ENCODE data around the gene HDAC1.

- PRO-cap, 3 experiments, result no peak in any of the 3 experiments
- RAMPAGE, long total RNA, result no peak
Measured at GRCh38 chr1:31911467-31912307, 26.5 kb downstream of the PTP4A2 start.

DNA sequence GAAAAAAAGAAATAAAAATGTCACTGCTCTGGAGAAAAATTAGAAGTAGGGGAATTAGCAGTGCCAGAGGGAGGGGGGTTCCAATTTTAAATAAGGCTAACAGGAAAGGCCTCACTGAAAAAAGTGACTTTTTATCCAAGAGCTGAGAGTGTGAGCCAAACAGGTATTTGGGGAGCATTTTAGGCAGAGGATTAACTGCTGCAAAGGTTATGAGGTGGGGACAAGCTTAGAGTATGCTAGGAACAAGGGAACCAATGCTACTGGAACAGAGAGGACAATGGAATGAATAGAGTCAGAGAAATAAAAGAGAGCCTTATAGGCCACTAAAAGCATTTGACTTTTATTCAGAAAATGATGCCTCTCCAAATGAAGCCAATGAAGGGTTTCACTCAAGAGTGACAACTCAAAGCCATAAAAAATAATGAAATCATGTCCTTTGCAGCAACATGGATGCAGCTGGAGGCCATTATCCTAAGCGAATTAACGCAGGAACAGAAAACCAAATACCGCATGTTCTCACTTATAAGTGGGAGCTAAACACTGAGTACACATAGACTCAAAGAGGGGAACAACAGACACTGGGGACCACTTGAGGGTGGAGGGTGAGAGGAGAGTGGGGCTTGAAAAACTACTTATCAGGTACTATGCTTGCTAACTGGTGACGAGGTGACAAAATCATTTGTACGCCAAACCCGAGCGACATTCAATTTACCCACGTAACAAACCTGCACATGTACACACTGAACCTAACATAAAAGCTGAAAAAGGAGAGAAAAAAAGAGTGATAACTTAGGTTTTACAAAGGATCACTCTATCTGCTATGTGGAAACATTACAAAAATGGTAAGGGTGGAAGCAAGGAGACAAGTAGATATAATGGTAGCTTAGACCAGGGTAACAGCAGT is 11.2 kb downstream of the PTP4A2 start:
- PRO-cap, 3 experiments, result no peak in any of the 3 experiments
- RAMPAGE, long total RNA, result no peak

GRCh38 chr1:31929197-31929700 is 8.9 kb downstream of the PTP4A2 start:
- PRO-cap, 3 experiments, result no peak in any of the 3 experiments
- RAMPAGE, long total RNA, result no peak

DNA sequence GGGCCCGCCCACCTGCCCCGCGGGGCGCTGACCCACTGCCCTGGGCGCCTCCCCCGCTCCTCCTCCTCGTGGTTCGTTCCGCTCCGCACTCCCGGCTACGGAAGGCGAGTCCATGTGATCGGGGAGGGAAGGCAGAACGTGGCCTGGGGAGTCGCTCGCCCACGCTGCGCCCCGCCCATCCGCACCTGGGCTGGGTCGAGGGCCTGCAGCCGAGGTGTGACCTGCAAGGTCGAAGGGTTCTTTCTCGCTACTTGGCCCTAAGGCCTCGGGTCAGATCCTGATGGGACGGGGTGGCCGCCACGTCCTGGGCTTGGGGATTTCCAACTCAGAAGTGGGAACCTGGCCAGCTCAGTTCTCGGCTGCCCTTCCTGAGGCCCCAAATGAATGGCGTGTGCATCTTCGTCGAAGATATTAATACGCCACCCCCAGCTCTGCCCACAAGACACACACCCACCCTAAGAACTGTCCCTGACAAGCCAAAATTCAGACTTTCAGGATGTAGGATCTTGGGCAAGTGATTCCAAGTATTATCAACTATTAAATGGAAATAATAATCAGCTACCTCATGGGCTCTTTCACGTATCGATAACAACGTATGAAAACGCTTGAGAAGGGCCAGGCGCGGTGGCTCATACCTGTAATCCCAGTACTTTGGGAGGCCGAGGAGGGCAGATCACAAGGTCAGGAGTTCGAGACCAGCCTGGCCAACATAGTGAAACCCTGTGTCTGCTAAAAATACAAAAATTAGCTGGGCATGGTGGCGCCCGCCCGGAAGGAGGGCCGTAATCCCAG is 508 bp upstream of the PTP4A2 start:
- PRO-cap, 3 experiments, result peak in 3 of 3 experiments; most common plus-strand start position 107 of the sequence (in 3)
- RAMPAGE, long total RNA, result no peak

- PRO-cap, 3 experiments, result no peak in any of the 3 experiments
- RAMPAGE, long total RNA, result no peak
Measured at GRCh38 chr1:31985390-31986022, 28.2 kb upstream of the KHDRBS1 start.

GRCh38 chr1:32031336-32031889 is 17.7 kb downstream of the KHDRBS1 start:
- PRO-cap, 3 experiments, result no peak in any of the 3 experiments
- RAMPAGE, long total RNA, result no peak

- PRO-cap, 3 experiments, result no peak in any of the 3 experiments
- RAMPAGE, long total RNA, result no peak
Measured at GRCh38 chr1:32178344-32178831, 1.1 kb upstream of the TXLNA start.

DNA sequence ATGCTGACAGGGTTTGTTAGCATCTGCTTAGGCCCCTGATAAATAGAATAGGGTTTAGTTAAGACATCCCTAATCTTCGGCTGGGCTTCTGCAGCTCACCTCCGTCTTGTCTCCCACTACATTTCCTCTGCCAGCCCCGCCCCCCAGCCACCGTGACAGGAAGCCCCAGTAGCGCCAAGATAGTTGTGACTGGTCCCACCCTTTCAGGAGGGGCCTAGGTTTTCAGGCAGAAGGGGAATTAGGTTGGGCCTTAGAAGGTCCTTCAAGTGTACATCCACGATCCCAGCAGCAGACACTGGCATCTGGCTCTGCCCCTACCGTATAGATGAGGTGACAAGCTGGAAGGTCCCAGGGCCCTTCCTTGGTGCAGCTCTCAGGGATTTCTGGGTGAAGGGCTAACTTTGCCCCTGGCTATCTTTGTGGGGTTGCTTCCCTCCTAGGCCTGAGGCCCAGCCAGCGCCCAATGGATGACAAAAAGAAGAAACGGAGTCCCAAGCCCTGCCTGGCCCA is 1.1 kb downstream of the CCDC28B start:
- PRO-cap, 3 experiments, result peak in 2 of 3 experiments; most common minus-strand start position 124 of the sequence (in 1)
- RAMPAGE, long total RNA, result no peak

- PRO-cap, 3 experiments, result peak in 1 of 3 experiments; most common plus-strand start chr1:32240541 (in 1); most common minus-strand start chr1:32240431 (in 1)
- RAMPAGE, long total RNA, result no peak
Measured at GRCh38 chr1:32240052-32241082, 6.7 kb upstream of the FAM167B start.

DNA sequence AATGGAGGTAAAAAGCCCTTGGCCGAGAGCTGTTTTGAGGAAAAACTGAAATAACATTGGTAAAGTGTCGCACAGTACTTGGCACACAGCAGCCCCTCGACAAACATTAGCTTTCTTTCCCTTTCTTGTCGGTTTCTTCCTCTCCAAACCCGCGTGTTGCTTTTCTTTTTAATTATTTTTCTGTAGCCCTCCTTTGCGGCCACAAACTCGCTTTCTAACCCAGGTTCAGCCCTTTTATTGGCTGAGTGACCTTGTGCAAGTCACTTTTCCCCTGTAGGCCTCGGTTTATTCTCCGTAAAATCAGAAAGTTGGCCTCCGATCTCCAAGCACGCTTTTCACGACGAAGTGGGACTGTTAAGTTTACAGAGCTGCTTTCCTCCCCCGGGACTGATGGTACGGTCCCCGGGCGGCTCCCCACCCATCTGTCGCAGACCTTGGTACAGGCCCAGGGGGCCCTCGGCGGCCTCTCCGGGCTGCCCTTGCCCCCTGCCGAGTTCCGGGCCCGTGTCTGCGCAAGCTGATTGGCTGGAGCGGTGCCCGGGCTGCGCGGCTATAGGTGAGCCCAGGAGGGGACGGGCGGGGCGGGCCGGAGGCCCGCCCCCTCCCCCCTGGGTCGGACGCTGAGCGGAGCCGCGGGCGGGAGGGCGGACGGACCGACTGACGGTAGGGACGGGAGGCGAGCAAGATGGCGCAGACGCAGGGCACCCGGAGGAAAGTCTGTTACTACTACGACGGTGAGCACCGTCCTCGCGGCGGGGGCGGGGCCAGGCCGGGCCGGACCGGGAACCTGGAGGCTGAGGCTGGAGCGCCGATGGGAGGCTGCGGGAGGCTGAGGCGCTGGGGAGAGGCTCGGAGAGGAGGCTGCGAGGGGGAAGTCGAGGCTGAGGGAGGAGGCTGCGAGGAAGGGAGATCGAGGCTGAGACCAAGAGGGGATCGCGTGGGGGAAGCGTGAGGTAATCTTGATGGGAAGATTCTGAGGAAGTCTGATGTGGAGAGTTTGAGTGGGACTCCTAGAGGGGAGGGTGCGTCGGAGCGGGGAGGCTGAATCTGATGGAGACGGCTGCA is at the start of gene HDAC1:
HDAC1 (plus strand) TSS at position 599 of the 1,065 bp plus-strand sequence.
- PRO-cap, 3 experiments, result peak in 3 of 3 experiments; most common plus-strand start position 620 of the sequence (in 3); most common minus-strand start position 436 of the sequence (in 1)
- RAMPAGE, long total RNA, result no peak

DNA sequence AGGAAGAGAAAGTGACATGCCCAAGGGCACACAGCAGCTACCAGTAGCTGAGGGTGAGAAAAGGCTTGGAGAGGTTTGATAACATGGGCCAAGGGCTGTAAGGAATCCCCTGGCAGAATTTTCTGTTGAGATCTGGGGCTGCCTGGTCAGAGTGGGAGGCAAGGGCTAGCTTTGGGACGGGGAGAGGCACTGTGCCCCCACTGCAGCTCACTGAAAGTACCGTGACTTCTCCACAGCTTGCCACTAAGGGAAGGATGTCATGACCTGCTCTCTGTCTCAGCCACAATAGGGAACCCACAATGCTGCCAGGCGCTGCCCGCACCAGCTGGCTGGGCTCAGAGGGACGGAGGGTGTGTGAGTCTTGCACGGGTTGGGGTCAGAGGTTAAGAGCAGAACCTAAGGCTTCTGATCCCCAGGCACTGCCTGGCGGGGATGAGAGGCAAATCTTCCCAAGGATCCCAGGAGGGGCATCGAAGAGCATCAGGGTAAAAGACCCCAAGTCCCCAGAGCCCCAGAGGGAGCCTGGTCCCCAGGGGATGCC is 1.8 kb upstream of the MARCKSL1 start:
- PRO-cap, 3 experiments, result no peak in any of the 3 experiments
- RAMPAGE, long total RNA, result no peak

- PRO-cap, 3 experiments, result peak in 3 of 3 experiments; most common plus-strand start chr1:32351639 (in 2); most common minus-strand start chr1:32351545 (in 3)
- RAMPAGE, long total RNA, result no peak
Measured at GRCh38 chr1:32351199-32352231, 10.8 kb downstream of the FAM229A start.

GRCh38 chr1:32378878-32379741 is 15.1 kb downstream of the BSDC1 start:
- PRO-cap, 3 experiments, result no peak in any of the 3 experiments
- RAMPAGE, long total RNA, result no peak

GRCh38 chr1:32627628-32627981 is 22.7 kb downstream of the ZBTB8OS start:
- PRO-cap, 3 experiments, result no peak in any of the 3 experiments
- RAMPAGE, long total RNA, result no peak

DNA sequence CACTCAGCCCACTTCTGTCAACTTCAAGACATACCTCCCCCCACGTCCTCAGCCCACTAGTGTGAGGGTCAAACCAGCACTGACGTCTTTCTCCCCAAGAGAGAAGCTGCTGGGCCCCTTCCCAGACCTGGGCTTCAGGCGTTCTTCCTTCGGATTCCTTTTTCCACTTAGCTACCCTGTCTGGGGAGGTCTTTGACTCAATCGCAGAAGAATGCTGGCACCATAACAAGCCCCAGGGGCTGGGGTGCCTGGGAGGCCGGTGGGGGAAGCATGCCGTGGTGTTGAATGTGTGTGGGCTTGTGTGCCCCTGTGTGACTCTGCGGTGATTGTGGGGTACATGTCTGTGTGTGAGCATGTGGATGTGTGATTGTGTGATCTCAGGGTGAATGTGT is 850 bp upstream of the SYNC start:
- PRO-cap, 3 experiments, result no peak in any of the 3 experiments
- RAMPAGE, long total RNA, result no peak

DNA sequence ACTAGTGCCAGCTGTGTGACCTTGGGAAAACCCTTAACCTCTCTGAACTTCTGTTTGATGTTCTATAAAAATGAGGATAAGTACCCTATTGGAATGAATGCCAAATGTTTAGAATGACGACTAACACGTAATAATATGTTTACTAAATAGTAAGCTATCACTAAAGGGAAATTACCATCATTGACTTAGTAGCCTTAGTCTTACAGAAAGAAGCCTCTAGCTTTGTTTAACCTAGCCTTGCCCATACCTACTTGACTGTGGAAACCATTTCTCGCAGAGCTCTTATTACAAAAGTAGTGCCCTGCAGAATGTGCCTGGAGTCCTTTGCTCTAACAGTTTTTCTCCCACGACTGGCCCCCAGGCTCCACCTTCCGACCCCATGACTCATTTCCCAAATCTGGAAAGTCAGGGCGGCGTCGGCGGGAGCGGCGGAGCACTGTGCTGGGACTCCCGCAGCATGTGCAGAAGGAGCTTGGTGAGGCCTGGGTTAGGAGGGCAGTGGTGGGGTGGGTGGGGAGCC is 27.7 kb downstream of the KIAA1522 start:
- PRO-cap, 3 experiments, result no peak in any of the 3 experiments
- RAMPAGE, long total RNA, result no peak

DNA sequence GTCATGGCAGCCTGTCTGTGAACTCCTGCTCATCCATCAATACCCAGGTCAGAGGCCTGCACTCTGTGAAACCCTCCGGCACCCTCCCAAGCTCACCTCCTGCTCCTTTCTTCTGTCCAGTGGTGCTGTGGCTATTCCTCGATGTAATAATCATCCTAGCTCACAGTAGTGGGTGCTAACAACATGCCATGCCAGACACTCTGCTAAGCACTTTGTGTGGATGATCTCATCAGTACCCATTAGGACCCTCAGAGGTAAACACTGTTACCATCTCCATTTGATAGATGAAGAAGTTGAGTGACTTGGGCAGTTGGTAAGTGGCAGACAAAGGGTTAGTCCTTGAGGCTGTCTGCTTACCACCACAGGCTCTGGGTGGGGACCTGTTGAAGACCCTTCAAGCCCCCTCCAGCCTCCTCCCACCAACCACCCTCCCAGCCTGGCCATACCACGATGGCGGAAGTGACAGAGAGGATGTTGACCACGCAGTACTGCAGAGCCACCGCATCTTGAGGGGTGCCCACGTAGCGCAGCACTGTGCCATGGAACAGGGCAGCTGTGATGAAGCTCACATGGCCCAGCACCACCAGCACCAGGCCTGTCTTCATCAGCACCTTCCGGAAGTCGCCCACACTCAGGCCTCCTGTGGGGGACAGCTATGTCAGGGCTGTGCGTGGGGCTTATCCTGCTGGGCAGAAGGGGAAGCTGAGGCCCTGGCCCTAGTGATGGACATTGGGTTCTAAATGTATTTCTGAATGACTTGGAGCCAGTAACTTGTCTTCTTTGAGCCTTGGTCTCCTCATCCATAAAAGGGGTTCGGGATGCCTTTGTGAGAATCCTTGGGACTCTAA is 3.3 kb downstream of the TMEM54 start:
- PRO-cap, 3 experiments, result no peak in any of the 3 experiments
- RAMPAGE, long total RNA, result no peak

- PRO-cap, 3 experiments, result no peak in any of the 3 experiments
- RAMPAGE, long total RNA, result no peak
Measured at GRCh38 chr1:32904884-32905111, 3.6 kb upstream of the TMEM54 start.

DNA sequence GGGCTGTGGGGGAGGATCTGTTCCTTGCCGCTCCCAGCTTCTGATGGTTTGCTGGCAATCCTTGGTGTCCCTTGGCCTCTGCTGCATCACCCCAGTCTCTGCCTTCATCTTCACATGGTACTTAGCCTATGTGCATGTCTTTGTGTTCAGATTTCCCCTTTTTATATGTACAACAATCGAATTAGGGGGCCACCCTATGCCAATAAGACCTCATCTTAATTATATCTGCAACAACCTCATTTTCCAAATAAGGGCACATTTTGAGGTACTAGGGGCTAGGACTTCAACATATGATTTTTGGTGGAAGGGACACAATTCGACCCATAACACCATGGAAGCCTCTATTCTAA is 27.9 kb upstream of the TMEM54 start:
- PRO-cap, 3 experiments, result no peak in any of the 3 experiments
- RAMPAGE, long total RNA, result no peak

DNA sequence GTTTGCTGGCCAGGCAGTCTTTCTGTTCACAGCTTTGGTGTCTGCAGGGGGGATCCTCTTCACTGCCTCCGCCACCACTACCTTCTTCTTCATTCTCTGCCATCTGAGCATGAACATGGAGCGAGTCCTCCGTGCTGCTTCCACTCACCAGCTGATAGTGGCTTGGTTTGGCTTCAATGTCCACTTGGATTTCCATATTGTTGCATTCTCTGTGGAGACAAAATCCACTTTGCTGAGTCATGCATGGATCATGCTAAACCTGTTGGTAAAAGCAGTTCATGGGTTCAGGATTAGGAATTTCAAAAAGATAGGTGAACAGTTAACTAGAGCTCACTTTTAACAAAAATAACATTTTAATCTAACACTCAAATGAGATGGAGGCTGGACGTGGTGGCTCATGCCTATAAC is 27.6 kb downstream of the RNF19B start:
- PRO-cap, 3 experiments, result no peak in any of the 3 experiments
- RAMPAGE, long total RNA, result no peak

All from cerebellum (tissue), 5 donors.